NCI-H460 (cell line): ENCODE results near the genes SCEL, EDNRB and OBI1.

GRCh38 chr13:74287742-74287996, 1194.3 kb downstream of the TBC1D4 start:
RAMPAGE:
- cytosol, long total RNA: no peak
- long total RNA: no peak
- nucleus, long total RNA: no peak

DNA sequence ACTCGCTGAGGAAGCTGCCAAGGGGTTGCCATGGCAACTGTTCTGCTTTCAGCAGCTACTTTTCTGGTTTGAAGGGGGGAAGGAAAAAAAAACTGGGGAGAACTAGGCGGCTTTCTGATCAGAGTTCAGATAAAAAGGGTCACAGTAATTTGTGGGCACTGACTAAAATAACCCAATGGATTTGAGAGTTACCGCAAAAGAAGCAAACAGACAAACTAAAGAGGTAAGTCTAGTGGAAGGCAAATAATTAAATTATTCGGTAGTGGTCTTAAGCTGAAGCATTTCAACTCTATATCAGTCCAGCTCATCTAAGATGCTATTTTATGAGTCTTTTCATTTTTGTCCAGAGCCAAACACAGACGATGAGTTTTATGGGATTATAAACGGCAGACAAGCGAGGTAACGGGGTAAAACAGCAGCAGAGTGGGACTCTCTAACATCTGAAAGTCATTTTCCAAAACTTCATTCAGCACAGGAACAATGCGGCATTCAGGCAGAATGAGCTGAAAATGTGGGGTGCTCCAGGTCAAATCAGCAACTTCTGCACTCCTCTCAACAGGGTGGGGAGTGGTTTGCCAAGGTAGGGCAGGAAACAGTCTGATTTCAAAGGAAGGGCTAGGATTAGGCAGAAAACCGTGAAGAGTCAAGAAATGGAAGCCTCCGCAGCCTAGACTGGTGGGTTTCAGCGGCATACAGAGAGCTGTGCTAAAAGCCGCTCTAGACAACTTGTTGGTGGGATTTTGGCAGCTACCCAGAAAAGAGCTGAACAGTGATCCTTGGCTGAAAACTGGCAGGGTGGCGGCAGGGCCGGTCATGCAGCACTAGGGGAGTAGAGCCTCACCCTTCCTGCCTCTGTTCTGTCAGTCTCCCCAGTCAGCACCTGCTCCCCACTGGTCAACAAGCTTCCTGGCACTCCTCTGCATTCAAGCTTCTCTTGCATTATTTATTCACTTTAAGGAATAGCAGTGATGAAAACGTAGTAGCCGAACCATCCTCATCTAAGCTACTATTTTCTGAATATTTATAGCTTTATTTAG, 1193.7 kb downstream of the TBC1D4 start:
RAMPAGE:
- cytosol, long total RNA: no peak
- long total RNA: no peak
- nucleus, long total RNA: no peak

DNA sequence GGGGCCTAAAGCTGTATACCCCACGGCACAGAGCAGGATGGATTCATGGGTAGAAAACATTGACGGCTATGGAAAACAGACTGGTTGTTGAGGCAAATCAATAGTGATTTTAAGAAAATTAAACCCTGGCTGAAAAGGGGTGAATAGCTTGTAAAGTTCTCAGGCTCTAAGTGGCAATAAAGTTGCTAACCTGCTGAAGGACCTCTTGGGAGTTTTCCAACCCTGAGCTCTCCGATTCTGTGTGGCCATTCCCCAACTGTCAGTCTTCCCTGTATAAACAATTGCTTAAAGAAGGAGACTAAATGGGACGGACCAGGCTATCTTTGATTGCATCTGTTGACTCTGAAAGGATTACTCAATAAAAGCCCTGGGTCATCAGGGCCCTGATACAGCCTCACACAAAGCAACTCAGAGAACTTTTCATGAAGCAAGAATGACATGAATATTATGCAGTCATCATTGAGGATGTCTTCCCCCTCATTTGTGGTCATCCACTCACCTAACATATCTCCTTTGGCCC, 308.0 kb downstream of the TBC1D4 start:
RAMPAGE:
- cytosol, long total RNA: no peak
- long total RNA: no peak
- nucleus, long total RNA: no peak

GRCh38 chr13:75286708-75287148, 195.2 kb downstream of the TBC1D4 start:
RAMPAGE:
- cytosol, long total RNA: no peak
- long total RNA: no peak
- nucleus, long total RNA: no peak

DNA sequence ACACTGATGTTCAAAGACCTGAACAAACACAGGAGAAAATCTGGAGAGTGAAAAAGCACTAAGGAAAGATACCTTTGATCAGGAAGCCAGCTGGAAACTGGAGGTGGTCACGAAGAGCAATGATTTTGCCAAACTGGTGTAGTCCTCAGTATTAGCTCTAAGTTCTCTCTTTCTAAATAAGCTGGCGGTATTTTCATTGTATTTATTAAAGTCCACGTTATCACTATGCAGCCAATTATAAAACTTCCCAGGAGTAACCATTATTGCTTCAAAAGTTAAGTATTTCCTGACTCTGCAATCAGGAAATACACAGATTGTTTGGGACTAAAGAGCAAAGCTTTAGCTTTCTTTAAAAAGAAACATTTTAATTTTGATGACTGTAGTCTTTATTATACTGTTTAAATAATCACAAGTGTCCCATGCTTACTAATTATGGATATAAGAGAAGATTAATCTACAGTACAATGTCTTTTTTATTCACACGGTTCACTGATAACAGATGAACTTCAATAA, 115.1 kb downstream of the TBC1D4 start:
RAMPAGE:
- cytosol, long total RNA: no peak
- long total RNA: no peak
- nucleus, long total RNA: no peak

GRCh38 chr13:75480503-75481212, 1.3 kb downstream of the TBC1D4 start:
RAMPAGE:
- cytosol, long total RNA: no peak
- long total RNA: no peak
- nucleus, long total RNA: no peak

DNA sequence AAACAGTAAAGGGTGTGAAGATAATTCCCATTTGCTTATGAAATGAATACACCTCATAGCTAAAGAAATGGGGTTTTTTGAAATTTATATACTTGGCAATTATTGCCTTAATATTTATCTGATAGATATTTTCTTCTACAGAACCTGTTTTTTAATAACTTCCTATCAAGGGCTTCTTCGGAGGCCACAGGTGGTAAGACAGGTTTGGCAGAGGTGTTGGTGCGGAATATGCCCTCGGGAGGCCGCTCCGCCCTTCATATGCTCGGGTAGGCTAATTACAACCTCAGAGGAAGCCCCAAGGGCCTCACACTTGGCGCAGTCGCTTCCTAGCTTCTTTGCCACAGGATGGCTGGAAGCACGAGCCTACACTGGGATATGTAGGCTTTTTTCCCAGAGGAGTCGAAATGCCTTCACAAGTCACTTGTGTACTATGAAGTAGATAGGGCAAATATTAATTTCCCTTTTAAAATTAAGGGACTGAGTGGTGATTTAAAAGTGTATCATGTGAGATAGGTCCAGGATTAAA, 68.8 kb downstream of the LMO7 start:
RAMPAGE:
- cytosol, long total RNA: no peak
- long total RNA: no peak
- nucleus, long total RNA: no peak

RAMPAGE:
- cytosol, long total RNA: no peak
- long total RNA: no peak
- nucleus, long total RNA: no peak
Measured at GRCh38 chr13:75724616-75725051, 88.5 kb downstream of the LMO7 start.

GRCh38 chr13:75840972-75841296, 204.8 kb downstream of the LMO7 start:
RAMPAGE:
- cytosol, long total RNA: no peak
- long total RNA: no peak
- nucleus, long total RNA: no peak

DNA sequence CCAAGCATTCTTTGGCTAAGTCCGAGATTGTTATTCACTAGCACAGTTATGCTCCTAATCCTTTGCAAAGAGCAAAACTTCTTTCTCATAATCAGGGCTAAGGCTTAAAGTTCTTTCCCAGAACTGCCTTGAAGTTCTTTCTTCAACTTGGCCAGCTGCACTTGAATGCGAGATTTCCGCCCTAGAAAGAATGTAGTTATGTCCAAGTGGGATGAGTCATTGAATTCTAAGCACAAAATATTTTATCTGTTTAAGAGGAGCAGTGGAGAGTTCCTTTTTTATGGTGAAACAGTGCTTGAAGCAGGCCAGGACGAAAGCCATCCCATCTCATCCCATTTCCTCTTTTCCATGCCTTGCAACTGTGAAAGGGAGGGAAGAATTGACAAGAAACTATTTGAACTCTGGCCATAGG, 174.7 kb downstream of the KCTD12 start:
RAMPAGE:
- cytosol, long total RNA: no peak
- long total RNA: no peak
- nucleus, long total RNA: no peak

RAMPAGE:
- cytosol, long total RNA: no peak
- long total RNA: no peak
- nucleus, long total RNA: no peak
Measured at GRCh38 chr13:76829627-76829906, 56.6 kb downstream of the KCTD12 start.

DNA sequence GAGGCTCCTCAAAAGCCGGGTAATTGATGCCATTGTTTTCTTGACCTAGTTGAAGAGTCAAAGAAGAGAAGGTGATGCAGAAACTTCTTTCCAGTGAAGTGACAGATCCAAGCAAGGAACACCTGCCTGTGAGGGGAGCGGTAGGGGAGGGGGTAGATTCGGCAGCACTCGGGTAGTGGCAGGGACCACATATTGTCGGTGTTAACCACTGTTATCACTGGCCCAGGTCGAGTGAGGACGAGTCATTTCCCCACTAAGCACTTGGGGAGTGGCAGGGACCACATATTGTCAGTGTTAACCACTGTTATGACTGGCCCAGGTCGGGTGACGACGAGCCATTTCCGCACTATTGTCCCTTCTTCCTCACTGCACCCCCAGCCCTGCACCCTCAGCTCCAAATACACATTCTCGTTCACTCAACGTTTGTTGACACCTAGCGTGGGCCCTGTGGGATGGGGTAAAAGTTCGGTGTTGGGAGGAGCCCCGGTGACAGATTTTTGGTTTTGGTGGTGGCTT, 520 bp upstream of the CLN5 start:
RAMPAGE:
- cytosol, long total RNA: no peak
- long total RNA: no peak
- nucleus, long total RNA: no peak

DNA sequence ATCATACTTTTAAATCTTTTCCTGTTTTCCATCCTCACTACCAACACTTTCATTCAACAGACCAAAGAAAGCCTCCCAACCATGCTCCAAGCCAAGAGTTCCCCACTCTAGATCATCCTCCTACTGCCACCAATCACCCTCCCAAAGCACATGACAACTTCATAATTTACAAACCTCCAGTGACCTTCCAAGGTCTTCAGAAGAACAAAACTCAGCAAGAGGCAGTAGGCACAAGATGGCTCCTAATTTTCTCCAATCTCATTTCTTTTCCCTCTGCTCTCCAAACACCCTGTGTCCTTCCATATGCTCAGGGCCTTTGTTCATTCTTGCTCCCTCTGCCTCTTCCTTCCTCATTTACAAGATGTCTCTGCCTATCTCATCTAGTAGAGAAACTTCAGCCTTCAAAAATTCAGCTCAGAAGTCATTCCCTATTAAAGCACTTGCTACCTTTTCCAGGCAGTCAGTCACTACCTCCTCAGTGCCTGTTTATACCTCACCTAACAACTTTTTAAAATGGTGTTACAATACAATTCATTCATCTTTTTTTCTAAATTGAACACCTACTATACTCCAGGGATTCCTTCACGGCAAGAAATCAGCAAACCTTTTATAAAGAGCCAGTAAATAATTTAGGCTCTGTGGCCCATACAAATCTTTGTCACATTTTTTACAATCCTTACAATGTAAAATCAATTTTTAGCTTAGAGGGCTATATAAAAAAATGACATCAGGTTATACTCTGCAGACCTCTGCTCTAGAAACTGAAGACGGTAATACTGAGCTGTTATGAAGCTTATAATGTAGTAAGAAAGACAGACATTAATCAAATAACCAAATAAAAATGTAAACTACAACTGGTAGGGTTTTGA, 75.1 kb downstream of the MYCBP2 start:
RAMPAGE:
- cytosol, long total RNA: no peak
- long total RNA: no peak
- nucleus, long total RNA: no peak

DNA sequence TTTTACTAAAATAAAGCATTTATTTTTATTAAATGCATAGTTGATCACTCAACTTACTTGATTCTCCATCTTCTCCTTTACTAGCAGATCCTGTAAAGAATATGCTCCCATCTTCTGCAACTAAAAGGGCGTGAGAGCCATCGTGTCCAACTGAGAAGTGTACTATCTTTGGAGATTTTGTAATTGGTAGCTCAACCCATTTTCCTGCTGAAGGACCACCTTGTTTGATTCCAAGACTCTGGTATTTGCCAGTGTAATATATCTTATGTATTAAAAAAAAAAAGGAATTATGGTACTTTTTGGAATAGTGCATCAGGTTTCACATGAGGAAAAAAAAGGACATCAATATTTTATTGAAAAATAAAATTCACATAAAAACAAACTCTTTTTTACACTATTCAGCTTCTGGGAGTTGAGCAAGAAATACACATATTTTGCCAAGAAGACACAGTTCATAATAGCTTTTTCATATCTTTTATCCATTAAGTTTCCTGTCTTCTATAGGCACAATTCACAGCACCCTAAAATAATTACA, 65.7 kb downstream of the MYCBP2 start:
RAMPAGE:
- cytosol, long total RNA: no peak
- long total RNA: no peak
- nucleus, long total RNA: no peak

GRCh38 chr13:77535488-77535878, at the start of gene SCEL:
TSS of gene SCEL (plus strand) at chr13:77535706.
RAMPAGE:
- cytosol, long total RNA: no peak
- long total RNA: no peak
- nucleus, long total RNA: no peak

GRCh38 chr13:77918258-77919262, at the start of gene EDNRB:
TSS of gene EDNRB (minus strand) at chr13:77918831.
RAMPAGE:
- cytosol, long total RNA: no peak
- long total RNA: no peak
- nucleus, long total RNA: no peak

DNA sequence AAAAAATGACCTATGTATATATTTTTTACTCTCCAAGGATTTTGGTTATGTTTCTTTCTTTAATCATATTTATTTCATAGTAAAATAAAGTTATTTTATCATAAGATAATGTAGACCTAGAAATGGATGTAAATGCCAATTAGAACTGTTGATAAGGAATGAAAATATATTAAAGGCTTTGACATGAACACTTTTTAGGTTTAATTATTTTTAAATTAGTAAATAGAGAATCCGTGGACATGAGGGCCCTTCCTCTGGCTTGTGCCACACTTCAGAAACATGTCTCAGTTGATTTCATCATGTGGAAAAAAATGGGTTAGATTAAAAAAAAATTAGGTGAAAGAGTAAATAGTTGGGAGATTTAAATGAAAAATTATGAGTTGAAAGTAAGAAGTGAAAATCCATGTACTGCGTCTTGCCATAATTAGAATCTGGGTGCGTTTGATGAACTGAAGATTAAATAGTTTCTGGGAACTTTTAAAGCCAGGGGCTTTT, 61.7 kb upstream of the EDNRB start:
RAMPAGE:
- cytosol, long total RNA: no peak
- long total RNA: no peak
- nucleus, long total RNA: no peak

DNA sequence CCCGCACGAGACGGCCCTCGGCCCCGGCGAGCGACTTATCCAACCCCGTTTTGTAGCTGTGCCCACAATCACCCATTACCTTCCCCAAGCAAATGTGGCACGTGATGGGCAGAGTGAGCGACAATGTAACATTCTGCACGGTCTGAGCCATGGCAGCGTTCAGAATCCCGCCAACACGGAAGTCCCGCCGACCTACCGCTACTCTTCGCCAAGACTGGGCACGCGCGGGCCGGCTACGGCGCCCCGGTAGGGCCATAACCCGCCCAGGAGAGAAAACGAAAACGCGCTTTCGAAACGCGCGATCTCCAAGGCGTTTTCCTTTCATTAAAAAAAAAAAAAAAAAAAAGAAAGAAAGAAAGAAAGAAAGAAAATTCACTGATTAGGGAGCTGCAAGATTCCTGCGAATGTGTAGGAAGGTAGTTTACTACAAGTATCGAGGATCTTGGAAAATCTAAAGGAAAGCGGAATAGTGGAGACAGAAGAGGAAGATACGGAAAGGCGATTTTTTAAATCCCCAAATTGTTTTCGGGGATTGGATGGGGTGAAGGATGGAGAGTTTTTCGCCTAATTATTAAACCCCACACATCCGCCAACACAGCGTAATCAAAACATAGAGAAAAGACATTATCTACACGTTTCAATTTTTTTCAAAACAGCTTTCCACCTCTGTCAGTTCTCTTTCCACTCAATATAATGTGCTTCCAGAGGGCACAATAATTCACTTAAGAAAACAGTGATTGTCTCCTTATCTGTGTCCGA, at the start of gene OBI1:
OBI1 (minus strand) TSS at position 186 of the 759 bp plus-strand sequence.
RAMPAGE:
- cytosol, long total RNA: start-site peak on the minus strand centred at position 174 of the sequence, 41 bp wide, 157 and 555 reads in 2 replicates
- long total RNA: start-site peak on the minus strand centred at position 186 of the sequence, 37 bp wide, 137 and 356 reads in 2 replicates
- nucleus, long total RNA: no peak

GRCh38 chr13:79368620-79369026, 37.4 kb downstream of the RBM26 start:
RAMPAGE:
- cytosol, long total RNA: no peak
- long total RNA: no peak
- nucleus, long total RNA: no peak

DNA sequence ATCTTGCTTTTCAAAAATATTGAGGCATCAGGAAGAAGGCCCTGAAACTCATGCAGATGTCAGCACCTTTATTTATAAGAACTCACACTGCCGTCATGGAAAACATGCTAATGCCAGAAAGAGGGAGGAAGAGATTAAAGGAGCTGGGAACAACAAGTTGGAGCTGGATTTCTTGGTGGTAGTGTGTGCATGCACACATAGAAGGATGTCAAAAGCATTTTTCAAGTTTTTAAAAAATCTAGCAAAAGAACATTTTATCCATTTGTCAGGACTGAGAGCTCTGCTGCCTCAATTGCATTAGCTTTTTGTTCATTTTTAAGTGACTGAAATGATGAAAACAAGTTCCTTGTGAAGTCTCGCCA, 342.5 kb downstream of the SPRY2 start:
RAMPAGE:
- cytosol, long total RNA: no peak
- long total RNA: no peak
- nucleus, long total RNA: no peak